Measurements from ENCODE around the gene FUOM.

DNA sequence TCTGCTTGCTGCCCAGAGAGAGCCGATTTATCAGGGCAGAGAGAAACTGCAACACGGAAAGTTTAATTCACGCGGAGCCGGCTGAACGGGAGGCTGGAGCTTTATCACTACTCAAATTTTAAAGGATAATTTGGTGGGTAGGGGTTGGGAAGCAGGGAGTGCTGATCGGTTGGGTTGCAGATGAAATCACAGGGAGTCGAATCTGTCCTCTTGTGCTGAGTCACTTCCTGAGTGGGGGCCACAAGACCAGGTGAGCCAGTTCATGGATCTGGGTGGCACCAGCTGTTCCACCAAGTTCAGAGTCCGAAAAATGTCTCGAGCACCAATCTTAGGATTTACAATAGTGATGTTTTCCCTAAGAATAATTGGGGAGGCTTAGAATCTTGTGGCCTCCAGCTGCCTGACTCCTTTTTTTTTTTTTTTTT lies 3.6 kb upstream of the PRAP1 start:
- RAMPAGE, long total RNA, result no peak
- RRBS, 2 experiments, result no CpG with 5 or more reads among the region's 10 CpGs
CAGE:
- cytosol, long polyA minus RNA, result no peak
- cytosol, long polyA plus RNA, result no peak
- long polyA plus RNA, result no peak
- nucleolus, long total RNA, result no peak
- nucleus, long polyA plus RNA, result no peak
- nucleus, long total RNA, result no peak

DNA sequence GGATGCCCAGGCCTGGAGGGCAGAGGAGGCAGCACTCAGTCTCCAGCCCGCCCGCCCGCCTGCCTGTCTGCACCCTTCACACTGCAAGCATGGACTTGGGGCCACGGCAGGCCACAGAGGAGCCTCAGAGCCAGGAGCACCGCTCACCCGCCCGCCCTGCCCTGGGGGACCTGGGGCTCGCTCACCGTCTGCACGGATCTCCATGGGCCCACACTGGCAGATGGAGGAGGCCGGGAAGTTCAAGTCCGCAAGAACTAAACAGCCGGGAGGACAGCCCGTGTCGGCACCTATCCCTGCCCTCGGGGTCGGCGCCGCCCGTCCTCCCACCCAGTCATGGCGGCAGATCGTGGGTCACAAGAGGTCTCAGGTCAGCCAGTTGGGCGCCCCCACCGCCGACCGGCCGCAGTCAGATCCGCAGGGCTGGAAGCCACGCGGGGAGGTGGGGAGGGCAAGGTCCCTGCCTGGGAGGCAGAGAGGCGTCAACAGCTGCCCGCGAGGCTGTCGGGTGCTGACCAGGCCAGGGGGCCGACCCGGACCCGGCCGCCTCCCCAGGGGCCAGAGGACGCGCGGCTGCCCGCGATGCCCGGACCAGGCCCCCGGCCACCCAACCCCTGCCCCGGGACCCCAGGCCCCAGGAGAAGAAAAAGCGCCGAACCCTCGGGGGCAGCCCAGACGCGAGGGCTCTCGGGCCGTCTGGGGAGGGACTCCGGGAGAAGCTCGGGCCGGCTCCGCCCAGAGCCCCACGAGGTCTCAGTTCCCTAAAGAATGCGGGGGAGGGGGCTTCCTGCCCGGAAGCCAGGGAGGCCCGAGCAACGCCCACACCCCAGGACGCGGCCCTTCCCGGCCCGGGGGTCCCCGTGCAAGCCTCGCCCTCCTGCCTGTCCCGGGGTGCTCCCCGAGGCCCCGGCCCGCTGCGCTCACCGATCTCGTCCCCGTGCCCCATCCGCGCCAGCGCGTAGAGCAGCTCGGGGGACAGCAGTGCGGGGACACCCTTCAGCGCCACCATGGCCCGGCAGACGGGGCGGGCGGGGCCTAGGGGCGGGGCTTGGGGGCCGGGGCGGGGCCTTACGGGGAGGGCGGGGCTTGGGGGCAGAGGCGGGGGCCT lies at the start of gene FUOM:
FUOM (minus strand) TSS at position 1,018 of the 1,105 bp plus-strand sequence.
- RAMPAGE, long total RNA, result start-site peak on the minus strand centred at position 715 of the sequence, 76 bp wide, 59 and 28 reads in 2 replicates; start-site peak on the minus strand centred at position 1,015 of the sequence, 8 bp wide, 53 and 121 reads in 2 replicates
- RRBS, 2 experiments, result 1 to 2% methylated on average over 36 to 44 of the region's 93 CpGs
CAGE:
- cytosol, long polyA minus RNA, result no peak
- cytosol, long polyA plus RNA, result start-site peak on the minus strand centred at position 684 of the sequence, 50 bp wide, 17 and 26 reads in 2 replicates; start-site peak on the minus strand centred at position 1,018 of the sequence, 14 bp wide, 151 and 160 reads in 2 replicates
- long polyA plus RNA, result start-site peak on the minus strand centred at position 1,014 of the sequence, 16 bp wide, 112 and 61 reads in 2 replicates
- nucleolus, long total RNA, result no peak
- nucleus, long polyA plus RNA, result no peak
- nucleus, long total RNA, result no peak

DNA sequence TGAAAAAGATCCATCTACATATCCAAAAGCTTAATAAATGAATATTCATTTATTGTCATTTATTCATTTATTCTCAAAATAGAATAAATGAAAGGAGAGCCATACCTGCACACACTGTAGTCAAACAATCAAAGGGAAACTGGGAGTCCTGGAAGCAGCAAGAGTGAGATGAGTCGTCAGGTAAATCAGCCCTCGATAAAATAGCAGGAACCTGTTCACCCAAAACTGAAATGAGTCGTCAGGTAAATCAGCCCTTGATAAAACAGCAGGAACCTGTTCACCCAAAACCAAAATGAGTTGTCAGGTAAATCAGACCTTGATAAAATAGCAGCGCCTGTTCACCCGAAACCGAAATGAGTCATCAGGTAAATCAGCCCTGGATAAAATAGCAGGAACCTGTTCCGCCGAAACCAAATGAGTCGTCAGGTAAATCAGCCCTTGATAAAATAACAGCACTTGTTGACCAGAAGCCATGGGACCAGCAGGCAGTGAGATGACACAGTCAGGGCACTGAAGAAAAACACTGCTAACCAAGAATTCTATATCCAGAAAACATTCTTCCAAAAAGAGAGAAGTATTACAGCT lies 3.6 kb upstream of the CYP2E1 start:
- RAMPAGE, long total RNA, result no peak
- RRBS, 2 experiments, result no CpG with 5 or more reads among the region's 9 CpGs
CAGE:
- cytosol, long polyA minus RNA, result no peak
- cytosol, long polyA plus RNA, result no peak
- long polyA plus RNA, result no peak
- nucleolus, long total RNA, result no peak
- nucleus, long polyA plus RNA, result no peak
- nucleus, long total RNA, result no peak

- RAMPAGE, long total RNA, result no peak
- RRBS, 2 experiments, result 7 to 35% methylated on average over 1 to 6 of the region's 70 CpGs
CAGE:
- cytosol, long polyA minus RNA, result no peak
- cytosol, long polyA plus RNA, result no peak
- long polyA plus RNA, result no peak
- nucleolus, long total RNA, result no peak
- nucleus, long polyA plus RNA, result no peak
- nucleus, long total RNA, result no peak
Measured at GRCh38 chr10:133528687-133529755, 1.9 kb downstream of the CYP2E1 start.

DNA sequence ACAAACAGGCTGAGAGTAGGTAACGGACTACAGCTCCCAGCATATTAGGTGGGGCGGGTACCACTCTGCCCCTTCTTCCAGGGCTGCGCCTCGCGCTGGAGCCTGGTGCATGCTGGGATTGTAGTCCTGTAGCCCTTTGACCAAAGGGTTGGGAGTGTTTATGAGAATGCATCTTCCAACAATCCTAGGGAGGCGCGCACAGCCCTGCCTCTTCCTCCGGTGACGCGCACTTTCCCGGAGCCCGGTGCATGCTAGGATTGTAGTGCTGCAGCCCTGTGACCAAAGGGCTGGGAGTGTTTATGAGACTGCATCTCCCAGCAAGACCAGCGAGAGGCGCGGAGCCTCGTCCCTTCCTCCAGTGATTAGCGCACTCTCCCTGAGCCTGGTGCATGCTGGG lies 22.4 kb upstream of the FRG2B start:
- RAMPAGE, long total RNA, result no peak
- RRBS, 2 experiments, result no CpG with 5 or more reads among the region's 17 CpGs
CAGE:
- cytosol, long polyA minus RNA, result no peak
- cytosol, long polyA plus RNA, result no peak
- long polyA plus RNA, result no peak
- nucleolus, long total RNA, result no peak
- nucleus, long polyA plus RNA, result no peak
- nucleus, long total RNA, result no peak